ENCODE measurements around a stretch of chr6.

DNA sequence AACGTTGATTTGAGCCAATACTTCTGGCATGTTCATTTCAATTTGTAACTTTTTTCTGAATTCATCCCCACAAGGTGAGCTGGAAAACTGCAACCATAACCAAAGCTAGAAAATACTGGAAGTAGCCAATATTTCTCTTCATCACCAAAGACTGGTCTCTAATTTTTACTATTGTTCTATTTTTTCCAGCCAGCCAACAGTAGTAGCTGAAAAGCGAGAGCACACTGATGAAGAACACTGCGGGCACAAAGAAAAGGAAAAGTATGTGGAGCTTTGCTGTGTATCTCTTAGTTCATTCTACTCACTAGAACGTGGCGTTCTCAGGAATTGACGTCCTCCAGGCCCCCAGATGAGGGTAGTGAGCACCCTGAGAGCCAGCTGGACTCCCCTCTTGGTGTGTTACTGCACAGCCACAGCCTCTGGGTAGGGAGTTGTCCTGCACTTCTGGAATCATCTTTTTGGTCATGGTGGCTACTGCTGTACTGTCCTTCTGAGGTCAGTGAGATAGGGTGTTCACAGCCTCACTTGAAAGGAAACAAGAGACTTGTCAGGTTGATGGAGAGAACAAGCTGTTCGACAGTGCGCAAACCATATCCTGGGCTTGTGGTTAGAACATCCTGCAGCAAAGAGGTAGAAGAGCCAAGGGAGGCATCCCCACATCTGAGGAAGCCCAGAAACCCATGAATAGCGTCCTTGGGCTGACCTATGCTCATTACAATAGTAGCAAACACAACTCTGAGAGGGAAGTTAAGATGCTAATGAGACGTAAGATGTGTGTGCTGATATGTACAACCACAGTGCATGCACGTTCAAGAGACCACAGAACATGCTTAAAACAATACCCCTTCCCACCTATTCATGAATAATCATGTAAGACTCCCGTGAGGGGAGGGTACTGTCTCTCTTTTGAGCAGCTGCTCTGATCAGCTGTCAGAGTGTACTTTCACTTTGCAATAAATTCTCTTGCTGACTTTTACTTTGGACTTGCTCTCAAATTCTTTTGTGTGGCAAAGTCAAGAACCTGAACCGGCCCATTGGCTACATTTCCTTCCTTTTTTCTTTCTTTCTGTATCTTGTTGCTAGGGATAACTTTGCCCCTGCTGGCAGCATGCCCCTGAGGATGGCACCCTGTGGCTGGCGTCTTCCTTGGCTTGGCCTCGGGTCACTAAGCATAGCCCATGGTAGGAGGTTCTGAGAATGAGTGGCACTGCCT, 14.6 kb upstream of the HLA-F start:
- PRO-cap: no peak

GRCh38 chr6:29748874-29749686, 25.8 kb downstream of the HLA-F start:
- PRO-cap: bidirectional peak, plus-strand start at chr6:29749155, minus-strand start at chr6:29749037

GRCh38 chr6:29755438-29756044, 32.3 kb downstream of the HLA-F start:
- PRO-cap: no peak

- PRO-cap: no peak
Observed at GRCh38 chr6:29907933-29908452, 34.3 kb upstream of the HLA-A start.

GRCh38 chr6:29927000-29927524, 15.3 kb upstream of the HLA-A start:
- PRO-cap: bidirectional peak, plus-strand start at chr6:29927274, minus-strand start at chr6:29927085

- PRO-cap: no peak
Observed at GRCh38 chr6:29941453-29941965, 823 bp upstream of the HLA-A start.

GRCh38 chr6:29948981-29949585, 6.8 kb downstream of the HLA-A start:
- PRO-cap: no peak

GRCh38 chr6:29965757-29966673, 23.7 kb downstream of the HLA-A start:
- PRO-cap: unidirectional peak, minus-strand start at chr6:29966144

GRCh38 chr6:29974879-29975261, 32.5 kb downstream of the HLA-A start:
- PRO-cap: no peak

- PRO-cap: no peak
Observed at GRCh38 chr6:30076216-30076900, 789 bp upstream of the RNF39 start.

GRCh38 chr6:30155129-30155548, 5.9 kb downstream of the TRIM10 start:
- PRO-cap: no peak

DNA sequence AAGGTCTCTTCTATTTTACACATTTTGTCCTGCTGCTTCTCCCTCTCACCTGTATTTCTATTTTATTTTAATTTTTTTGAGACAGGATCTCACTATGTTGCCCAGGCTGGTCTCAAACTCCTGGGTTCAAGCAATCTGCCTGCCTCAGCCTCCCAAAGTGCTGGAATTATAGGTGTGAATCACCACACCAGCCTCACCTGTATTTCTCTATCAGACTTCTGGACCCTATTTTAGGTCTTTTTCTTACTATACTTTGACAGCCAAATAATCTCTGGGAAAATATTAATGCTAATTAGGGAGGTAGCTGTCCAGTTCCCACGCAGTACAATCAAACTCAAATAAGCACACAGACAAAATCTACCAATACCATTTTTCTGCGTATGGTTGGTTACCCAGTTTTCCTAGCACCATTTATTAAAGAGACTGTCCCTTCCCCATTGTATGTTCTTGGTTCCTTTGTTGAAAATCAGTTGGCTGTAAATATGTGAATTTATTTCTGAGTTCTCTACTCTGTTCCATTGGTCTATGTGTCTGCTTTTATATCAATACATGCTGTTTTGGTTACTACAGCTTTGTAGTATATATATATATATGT, 20.6 kb downstream of the TRIM26 start:
- PRO-cap: no peak

DNA sequence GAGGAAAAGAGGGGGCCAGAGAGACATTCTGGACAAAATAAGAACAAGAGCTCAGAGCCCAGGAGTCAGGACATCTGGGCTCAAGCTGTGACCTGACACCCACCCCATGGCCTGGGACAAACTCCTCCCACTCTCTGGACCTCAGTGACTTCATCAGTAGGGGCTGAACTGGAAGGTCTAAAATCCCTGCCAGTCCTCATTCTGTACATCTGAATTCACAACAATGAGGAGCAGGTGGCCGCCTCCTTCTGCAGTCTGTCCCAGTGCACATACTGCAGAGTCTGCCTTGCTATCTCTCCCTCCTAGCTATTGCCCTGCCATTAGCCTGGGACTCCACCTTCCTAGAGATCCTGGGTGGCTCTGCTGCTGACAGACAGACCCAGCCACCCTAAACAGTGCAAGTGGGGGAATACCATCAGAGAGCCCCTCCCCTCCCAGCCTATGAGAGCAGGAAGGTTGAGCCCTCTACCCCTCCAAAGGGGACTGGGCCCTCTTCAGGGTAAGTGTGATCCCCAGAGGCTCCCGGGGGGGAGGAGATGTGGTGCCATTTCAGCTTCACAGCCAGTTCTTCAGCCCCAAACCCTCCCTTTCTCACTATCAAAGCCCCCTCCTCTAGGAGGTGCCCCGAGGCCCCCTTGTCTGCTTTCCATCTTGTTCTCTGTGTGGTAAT, 17.7 kb downstream of the TRIM26 start:
- PRO-cap: no peak

DNA sequence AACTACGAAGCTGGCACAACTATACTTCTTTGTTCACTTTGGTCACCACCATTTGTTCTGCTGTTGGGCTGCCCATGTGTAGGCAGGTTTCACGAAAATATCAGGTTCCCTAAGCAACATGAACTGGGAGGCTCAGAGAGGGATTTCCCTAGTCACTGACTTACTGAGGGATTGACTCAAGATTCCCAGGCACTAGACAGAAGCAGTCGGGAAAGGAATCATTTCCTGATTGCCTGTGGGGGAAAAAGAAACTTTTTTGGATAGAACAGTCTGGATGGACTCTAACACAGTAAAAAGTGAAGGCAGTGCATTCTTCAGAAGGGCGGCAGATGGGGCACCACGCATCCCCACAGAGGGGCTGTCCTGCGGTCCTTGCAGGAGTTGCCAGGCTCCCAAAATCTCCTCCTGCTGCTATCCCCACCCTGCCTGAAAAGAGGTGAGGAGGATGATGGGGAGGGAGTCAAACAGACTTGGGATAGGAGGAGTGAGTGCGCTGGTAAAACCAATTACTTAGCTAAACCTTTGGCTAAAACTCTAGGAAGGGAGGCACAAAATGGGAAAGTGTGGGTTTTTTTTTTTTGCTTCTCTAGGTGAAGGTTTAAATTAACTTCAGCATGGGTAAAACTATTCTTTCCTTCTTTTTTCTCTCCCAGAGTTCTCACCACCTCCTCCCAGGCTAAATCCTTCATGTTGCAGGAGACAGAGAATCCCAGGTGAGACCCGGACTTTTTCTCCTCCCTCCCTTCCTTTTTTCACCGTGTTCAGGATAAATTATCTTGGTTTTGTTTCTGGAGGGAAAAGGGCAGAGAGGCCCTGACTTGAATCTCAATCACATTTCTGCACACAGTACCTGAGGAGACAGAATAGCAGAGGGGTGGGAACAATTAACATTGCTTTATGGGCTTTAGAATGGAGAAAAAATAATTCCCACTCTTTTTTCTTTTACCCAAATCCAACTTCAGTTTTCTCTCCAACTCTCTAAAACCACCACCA, 34.7 kb upstream of the TRIM39 start:
- PRO-cap: no peak

GRCh38 chr6:30325279-30325642, 1.5 kb upstream of the TRIM39 start:
- PRO-cap: no peak

GRCh38 chr6:30327806-30328205, 1.1 kb downstream of the TRIM39 start:
- PRO-cap: no peak

- PRO-cap: no peak
Observed at GRCh38 chr6:30357507-30358373, 12.8 kb downstream of the RPP21 start.

DNA sequence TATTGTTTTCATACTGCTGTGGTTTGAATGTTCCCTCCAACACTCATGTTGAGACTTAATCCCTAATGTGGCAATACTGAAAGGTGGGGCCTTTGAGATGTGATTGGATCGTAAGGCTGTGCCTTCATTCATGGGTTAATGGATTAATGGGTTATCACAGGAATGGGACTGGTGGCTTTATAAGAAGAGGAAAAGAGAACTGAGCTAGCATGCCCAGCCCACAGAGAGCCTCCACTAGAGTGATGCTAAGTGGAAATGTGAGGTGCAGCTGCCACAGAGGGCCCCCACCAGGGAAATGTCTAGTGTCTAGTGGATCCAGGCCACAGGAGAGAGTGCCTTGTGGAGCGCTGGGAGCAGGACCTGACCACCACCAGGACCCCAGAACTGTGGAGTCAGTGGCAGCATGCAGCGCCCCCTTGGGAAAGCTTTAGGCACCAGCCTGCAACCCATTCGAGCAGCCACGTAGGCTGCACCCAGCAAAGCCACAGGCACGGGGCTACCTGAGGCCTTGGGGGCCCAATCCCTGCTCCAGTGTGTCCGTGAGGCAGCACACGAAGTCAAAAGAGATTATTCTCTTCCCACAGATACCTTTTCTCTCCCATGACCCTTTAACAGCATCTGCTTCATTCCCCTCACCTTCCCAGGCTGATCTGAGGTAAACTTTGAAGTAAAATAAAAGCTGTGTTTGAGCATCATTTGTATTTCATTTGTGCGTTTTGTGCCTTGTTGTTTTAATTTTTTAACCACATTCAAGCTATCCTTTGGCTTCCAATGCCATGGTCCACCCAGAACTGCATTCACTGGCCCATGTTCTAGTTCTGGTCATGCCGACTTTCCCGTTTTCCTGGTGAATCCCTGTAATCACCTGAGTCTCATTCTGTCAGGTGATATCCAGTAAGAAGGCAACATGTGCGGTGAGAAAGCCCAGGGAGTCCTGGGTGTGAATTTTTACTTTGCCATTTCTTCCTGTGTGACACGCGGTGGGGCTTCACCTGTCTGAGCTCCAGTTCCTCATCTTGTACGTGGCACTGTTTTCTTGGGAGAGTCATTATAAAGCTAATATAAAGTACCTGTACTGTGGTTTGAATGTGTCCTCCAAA, 4.5 kb downstream of the HLA-E start:
- PRO-cap: no peak

GRCh38 chr6:30542869-30543455, 13.3 kb downstream of the GNL1 start:
- PRO-cap: no peak

DNA sequence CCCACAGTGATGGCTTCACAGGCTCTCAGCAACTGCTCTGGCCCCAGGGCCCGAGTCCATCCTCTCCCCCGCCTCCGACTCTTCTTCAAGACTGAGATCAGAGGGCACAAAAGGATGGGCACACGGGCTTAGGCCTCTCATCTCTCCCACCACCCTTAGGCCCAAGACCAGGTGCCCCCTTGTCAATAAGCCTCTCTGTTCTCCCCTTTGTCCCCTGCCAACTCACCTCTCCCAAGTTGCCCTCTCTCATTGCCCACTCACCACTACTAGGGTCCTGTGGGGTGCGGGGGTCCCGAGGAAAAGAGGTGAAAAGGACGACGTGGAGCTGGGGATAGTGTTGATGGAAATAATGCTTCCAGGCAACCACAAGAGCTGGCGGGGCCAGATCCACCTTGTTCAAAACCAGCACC, 3.2 kb downstream of the GNL1 start:
- PRO-cap: no peak